ENCODE measurements around a stretch of chr3.

GRCh38 chr3:187746313-187747590, 1.5 kb upstream of the BCL6 start:
- RRBS, 2 experiments = no CpG with 5 or more reads among the region's 14 CpGs

GRCh38 chr3:187862336-187862735, 117.1 kb upstream of the BCL6 start:
- RRBS, 2 experiments = 78 to 87% methylated on average over 3 of the region's 16 CpGs

DNA sequence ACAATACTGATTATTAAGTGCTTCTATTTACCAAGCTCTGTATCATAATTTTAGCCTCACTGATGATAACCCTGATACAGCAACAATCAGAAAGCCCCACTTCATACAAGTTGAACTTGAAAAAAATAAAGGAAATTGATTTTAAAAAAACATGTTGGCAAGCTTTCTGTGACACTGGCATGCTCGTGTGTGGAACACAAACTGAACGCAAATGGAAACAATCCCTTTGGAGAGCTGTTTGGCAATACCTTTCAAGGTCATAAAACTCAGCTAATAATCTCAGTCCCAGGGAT, 166.7 kb upstream of the BCL6 start:
- RRBS, 2 experiments = no CpG with 5 or more reads among the region's 2 CpGs

- RRBS, 2 experiments = no CpG with 5 or more reads among the region's 4 CpGs
These were observed 81.3 kb upstream of the LPP start for GRCh38 chr3:188072532-188073186.

DNA sequence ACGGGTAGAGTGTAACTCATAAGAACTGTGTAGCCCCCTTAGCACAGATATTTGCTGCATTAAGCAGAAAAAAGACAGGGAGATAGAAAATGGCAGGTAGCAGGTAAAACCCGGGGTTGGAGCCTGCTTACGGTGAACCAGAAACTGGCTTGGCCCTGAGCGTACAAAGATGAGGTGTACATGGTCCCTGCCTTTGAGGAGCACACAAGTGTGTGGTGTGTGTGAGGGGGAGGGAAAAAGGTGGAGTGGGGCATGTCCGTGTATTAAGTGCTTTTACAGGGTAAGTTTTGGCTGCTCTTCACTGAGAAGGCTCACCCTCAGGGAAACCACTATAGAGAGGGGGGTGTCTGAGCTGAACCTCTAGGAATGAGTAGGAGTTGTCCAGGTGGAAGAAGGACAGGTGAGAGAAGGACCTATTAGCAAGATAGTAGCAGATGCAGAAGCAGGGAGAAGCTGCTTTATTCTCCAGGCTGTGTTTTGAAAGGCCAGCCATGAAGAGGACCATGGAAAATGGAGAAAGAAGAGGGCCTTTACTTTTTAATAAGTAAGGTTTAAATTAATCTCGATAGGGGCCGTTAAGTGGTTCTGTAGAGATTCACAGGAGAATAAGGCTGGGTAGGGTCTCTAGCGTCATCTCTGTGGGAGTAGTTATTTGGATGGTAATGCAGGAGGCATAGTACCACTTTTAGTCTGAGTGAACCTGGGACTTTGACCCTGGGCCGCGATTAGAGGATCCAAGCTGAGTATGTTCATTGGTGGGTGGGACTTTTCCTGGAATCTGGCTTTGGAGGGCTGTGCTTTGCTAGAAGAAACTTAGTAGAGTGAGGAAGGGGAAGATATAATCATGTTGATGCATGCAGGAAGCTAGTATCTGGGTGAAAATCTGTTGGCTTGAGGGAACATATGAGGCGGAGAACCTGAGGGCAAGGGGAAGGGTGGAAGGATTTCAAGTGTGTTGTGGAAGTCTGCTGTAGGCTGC, 3.8 kb downstream of the LPP start:
- RRBS, 2 experiments = no CpG with 5 or more reads among the region's 11 CpGs

GRCh38 chr3:188160538-188161231, 6.7 kb downstream of the LPP start:
- RRBS, 2 experiments = no CpG with 5 or more reads among the region's 2 CpGs

- RRBS, 2 experiments = no CpG with 5 or more reads among the region's 2 CpGs
These were observed 28.8 kb downstream of the LPP start for GRCh38 chr3:188182632-188183280.

- RRBS, 2 experiments = no CpG with 5 or more reads among the region's 7 CpGs
These were observed 50.2 kb downstream of the LPP start for GRCh38 chr3:188203772-188204845.

DNA sequence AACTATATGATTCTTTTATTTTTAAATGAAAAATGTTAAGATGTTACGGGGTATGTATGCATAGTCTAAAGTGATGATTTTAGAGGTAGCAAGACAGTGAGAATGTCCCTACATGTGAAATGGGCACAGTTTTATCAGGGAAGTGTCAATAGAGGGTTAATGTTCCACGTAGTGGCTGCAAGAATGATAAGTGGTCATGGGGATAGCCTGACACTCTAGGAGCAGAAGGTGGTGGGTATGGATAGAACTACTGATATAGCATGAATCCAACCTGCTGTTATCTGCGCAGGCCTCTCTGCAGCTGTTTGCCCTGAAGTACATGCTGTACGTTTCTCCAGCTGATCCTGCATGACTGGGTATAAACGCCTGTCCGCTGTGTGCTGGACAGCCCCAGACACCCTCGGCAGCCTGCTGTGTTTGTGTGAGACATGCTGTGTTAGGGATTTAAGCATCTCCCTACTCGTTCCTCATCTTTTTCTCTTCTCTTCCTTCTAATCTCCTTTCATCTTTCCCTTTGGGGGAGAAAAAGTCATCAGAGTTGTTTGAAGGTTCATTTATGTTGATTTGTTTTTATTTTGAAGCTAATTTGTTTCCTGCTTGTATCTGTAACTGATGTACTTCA, 87.1 kb downstream of the LPP start:
- RRBS, 2 experiments = no CpG with 5 or more reads among the region's 8 CpGs

DNA sequence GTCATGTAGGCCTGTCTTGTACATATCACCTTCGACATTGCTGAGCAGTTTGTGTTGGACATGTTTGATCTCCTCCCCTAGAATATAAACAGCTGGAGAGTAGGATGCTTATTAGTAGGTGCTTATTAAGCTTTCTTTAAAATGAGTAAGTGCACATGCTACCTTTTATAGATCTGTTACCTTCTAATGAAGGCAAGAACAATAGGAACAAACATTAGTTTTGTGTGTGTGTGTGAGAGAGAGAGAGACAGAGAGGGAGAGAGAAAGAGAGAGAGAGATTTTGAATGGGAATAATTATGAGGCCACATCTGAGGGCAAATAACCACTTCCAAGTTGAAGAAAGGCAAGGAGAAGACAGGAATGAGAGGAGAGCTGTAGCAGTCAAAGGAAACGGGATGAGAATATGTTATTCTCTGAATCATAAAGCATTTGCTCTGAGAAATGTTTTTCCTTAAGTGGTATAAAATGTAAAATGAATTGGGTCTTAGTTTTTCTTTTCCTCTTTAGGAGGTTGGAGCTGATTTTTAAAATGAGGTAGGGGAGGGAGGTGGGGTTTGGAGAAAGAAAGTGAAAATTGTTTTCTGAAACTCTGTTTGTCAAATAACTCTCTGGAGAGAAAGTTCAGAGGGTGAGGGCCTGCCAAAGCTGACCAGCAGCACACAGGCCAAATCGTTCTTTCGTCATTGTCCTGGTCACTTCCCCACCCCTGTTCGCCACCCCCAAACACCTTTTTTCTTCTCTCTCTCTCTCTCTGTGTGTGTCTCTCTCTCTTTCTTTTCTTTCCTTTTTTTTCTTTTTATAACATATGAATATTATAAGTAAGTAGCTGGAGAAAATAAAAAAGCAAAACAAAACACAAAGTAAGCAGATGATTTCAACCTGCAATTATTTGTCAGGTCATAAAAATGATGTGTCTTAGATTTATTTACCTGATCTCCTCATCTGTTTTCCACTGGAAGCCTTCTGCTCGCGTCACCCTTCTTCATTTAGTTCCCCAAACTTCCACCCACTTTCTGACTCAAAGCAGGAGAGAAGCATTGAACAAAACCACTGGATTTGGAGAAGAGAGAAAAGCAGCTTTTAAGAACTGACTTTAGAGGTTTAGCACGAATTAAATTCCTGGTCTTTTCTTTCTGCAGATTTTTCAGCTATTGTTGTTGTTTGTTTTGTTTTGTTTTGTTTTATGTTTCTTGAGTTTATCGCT, 110.5 kb downstream of the LPP start:
- RRBS, 2 experiments = no CpG with 5 or more reads among the region's 9 CpGs

DNA sequence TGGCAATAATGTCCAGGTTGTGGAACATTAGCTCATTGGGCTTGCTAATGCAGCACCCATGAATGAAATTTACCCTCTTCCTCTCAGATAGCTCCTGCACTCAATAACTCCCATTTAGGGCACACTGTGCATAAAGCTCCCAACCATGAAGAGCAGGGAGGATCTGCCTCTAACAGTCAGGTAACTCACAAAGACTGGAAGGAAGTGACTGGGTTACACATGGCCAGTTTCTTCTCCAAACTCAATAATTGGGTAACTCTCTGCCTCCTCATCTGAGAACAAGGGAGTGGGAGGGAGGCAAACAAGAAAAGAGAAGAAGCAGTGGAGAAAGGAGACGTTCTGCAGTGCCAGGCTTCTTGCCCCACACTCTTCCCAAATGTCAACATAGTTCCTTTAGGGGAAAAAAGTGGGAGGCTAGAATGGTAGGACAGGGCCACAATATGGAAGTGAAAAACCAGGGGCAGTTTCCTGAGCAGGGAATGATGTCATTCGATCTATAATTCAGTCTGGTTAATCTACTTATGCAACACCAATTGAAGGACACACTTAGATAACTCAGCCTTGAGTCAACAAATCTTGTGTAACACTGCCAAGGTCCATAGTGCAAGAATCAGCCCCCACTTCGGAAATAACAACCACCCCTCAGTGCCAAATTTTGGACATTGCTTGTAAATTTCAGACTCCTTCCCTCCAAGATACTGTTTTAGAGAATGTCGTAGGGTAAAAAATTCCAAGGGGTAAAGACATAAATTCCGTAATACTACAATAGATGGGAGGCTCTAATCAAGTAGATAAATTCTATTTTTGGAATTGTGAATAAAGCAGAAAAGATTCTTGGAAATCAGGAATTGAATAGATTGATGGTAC, 142.9 kb downstream of the LPP start:
- RRBS, 2 experiments = no CpG with 5 or more reads among the region's 5 CpGs

DNA sequence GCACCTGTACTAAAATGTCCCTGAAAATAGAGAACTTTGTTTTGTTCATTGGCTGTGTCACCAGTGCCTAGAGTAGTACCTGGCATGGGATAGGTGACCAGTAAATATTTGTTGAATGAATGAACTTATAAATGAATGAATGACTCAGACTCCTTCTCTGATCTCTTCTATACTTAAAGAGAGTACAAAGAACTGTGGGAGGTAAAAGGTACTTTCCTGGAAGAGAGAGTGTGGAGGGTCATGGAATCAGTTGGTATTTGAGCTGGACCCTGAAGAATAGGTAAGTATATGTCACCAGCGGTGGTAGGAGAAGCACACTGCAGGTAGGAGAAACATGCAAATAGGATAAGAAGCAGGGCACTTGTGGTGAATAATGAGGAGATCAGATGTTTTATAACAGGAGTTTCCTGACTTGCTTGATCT, 149.4 kb downstream of the LPP start:
- RRBS, 2 experiments = no CpG with 5 or more reads among the region's 1 CpG

DNA sequence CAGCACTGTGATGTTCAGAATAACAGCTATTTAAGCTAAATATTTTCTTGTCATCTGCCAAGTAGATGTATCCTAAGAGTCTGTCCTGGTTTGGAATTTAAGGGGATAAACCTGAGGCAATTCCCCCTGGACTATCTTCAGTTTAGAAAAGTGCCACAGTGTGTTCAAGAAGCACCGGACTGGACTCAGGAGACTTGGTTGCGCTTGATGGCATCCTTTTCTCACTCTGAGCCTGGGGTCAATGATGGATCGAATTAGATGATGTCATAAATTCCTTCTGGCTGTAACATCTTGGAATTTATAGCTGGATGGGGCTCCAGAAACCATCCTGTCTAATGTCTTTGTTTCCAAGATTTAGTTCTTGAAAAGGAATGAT, 280.6 kb downstream of the LPP start:
- RRBS, 2 experiments = no CpG with 5 or more reads among the region's 3 CpGs

GRCh38 chr3:188624154-188624845, 470.3 kb downstream of the LPP start:
- RRBS, 2 experiments = no CpG with 5 or more reads among the region's 4 CpGs

- RRBS, 2 experiments = no CpG with 5 or more reads among the region's 7 CpGs
These were observed 399.0 kb upstream of the TPRG1 start for GRCh38 chr3:188772675-188773343.

DNA sequence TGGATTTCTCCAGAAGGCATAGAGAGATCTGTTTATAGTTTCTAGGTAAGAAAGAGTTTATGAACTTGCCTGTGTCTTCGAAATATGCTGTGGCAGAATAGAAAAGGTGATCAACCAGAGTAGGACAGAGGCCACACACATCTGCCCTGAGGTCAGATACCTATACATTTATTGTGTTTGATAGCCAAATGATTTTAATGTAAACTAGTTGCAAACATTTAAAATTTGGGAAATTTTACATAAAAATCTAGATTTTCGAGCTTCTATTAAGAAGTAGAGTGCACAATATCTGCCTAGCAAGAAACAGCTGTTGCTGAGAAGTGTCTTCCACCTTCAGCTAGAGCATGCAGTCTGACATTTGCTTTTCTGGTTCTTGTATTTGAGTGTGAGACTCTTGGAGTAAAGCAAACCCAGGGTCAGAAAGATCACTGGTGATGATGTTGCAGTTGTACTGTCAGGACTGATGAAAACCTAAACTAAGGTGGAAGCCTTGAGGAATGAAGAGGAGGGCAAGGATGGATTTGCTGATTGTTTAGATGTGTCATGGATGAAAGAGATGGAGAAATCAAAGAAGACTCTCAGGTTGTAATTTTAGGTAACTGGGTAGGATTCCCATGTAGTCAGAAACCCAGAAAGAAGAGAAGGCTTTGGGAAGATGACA, 324.8 kb upstream of the TPRG1 start:
- RRBS, 2 experiments = no CpG with 5 or more reads among the region's 2 CpGs

GRCh38 chr3:189098780-189099630, 72.8 kb upstream of the TPRG1 start:
- RRBS, 2 experiments = no CpG with 5 or more reads among the region's 18 CpGs

DNA sequence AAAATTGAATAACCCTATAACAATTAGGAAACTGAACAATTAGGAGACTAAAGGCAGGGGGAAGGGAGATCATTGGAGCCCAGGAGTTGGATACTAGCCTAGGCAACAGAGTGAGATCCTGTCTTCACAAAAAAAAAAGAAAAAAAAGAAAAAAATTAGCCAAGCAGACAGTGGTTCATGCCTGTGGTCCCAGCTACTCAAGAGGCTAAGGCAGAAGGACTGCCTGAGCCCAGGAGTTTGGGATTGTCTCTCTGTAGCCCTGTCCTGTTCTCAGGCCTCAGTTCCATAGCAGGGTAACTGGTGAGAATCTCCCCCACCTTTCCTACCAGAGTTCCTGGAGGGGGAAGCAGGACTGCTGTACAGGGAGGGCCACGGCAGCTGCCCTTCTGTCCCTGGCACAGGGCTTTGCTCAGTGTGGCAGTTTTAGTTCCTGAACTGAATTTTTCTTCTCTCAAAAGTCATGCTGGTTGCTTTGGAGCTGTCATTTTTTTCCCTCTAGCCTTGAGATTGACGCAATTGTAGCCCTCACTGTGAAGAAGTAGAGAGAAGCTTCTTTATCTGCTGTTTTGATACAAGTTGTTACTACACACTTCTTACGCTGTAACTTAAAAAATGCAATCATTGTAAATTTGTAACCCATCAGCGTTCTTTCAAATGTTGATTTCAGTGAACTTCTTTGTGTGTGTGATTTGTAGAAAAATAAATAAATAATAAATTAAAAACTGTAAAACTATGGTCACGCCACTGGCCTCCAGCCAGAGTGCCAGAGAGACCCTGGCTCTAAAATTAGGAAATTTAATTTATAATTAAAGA, 55.5 kb downstream of the TPRG1 start:
- RRBS, 2 experiments = no CpG with 5 or more reads among the region's 5 CpGs

GRCh38 chr3:189270135-189270862, 98.5 kb downstream of the TPRG1 start:
- RRBS, 2 experiments = no CpG with 5 or more reads among the region's 6 CpGs